ENCODE data around the gene FOSL2.

GRCh38 chr2:27762224-27762559 is 9.3 kb upstream of the MRPL33 start:
- RAMPAGE, total RNA, result no peak

DNA sequence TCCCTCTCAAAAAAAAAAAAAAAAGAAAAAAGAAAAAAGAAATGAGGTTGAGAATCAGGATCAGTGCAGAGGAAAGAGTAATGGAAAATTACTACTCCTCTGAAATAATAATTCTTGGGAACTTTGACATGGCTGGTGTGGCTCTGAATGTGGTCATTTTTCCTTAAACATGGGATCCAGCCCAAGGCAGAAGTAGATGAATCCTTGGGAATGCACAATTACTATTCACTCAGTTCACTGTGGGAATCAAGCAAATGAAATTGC is 8.8 kb upstream of the MRPL33 start:
- RAMPAGE, total RNA, result no peak

DNA sequence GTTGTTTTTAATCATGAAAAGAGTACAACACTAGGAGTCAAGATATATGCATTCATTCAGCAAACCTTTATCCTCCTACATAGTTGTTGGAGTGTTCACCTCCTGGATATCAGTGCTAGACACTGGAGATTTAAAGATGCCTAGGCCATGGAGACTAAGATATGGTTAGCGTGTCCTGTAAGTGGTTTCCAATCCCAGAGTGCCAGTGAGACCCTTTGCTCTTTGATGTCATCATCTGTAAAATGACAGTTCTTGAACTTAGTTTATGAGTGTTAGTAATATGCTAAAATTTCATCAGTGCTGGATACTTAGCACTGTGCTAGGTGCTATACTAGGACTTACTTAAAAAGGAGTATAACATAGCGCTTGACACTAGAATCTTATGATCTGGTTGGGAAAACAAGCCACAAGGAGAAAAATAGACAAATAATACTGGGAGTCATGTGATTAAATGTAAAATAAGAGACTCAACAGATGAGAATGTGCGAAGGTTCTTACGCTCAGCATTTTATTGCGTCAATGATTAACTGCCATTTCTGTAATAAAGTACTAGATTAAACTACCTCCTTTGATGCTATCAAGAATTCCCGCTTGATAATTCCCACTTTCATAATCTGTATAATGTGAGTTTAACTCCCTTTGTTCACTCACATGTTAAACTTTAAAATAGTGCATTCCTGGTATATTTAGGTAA is 31.5 kb downstream of the BABAM2 start:
- RAMPAGE, total RNA, result no peak

- RAMPAGE, total RNA, result no peak
Measured at GRCh38 chr2:27977813-27978528, 87.4 kb downstream of the BABAM2 start.

DNA sequence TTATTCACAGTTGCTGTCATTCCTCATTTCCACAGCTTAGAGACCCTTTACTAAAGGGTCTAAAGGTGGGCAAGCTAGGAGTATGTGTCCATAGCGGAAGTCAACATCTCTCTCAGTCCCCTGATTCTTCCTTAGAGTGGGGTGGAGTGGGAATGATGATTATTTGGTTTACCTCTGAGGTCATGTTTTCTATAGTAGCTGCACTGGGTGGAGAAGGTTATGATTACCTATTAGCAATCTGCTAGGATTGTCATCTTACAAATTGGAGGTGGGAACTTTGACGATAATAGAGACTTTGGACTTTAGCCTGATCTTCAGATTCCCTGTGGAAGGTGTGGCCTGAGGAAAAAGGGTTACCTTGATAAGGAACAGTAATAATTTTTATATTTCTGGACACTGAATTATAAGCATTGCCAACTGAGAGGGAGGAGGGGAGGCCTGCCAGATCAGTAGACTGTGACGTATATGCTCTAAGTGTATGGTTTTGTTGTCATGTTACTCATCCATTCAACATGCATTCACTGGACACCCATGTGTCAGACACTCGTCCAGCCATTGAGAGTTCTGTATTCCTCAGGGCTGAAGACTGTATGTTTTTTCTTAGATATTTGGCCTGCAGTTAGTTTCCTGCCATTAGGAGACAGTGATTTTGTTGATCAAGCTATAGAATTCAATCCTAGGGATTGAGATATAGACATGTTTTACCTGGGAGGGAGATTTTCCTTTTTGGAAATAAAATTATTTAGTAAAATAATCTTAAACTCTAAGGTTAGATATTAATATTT is 183.3 kb upstream of the FOSL2 start:
- RAMPAGE, total RNA, result no peak

DNA sequence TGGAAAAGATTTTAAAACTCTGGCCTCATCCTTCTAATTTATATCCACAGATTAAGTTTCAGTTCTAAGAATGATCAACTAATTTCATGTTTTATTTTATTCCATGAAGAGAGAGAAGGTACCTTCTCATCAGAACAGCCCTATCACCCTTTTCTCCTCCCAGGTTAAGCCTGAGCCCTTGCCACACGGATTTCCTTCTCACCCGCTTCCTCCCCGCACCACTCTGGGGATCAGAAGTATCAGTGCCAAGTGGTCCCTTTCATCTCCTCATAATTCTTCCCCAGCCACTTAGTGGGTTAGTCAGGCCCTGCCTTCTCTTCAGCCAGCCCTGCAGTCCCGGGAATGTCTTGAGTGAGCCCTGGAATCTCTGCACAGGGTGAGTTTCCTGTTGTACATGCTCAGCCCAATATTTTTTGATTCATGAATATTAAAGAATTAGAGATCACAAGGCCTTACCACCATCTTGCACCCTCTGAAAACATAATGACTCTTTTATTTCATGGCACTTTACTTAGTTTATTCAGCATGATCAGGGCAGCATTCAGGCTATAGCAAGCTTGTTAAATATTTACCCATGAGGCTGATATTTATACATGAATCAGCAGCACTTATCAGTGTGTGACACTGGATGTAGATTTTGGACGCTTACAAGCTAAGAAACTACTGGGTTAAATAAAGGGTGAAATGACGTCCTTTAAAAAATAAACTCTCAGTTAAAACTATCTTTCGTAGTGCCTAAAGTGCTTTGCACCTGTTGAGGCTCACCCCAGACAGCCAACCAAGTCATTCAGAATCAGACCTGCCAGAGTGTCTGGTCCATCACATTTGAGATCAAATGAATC is 159.5 kb upstream of the FOSL2 start:
- RAMPAGE, total RNA, result no peak

GRCh38 chr2:28355956-28356606 is 36.6 kb upstream of the FOSL2 start:
- RAMPAGE, total RNA, result no peak

DNA sequence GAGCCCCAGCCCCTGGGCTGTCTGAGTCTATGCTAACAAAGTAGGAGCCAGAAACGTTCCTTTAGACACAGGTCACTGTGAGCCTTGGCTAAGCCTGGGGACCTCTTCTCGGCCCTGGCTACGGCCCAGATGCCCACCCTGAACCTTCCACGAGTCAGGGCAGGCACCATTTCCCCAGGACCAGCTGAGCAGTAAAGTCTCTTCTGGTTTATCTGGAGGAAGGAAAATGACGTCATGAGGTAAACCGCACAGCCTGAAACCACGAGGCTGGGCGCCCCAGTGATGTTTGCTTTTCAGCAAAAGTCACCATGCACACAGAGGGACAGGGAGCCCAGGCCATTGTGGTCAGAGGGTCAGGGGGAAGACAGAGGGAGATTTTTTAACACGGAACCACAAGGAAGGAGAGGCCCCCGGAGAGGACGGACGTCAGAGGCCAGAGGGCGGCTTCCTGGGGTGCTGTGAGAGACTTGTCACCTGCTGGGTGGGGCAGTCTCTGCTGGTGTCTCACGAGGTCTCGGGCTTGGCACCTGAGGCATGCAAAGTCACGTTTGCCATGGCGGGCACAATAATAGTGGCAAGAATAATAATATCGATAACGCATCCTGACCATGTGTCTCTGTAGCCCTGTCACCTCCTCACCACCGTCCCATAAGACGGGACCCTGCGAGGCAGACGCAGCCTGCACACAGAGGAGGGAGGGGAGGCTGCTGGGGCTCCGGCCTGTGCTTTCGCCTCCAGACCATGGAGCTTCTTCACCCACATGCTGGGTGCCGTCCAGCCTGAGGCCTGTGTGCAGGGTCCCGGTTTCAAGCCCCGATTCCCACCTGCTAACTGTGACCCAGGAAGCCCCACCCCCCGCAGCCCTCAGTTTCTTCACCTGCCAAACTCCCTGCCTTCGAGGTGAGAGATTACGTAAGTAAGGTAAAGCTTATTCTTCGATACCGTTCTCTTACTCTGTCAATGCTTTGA is 33.2 kb upstream of the FOSL2 start:
- RAMPAGE, total RNA, result no peak

DNA sequence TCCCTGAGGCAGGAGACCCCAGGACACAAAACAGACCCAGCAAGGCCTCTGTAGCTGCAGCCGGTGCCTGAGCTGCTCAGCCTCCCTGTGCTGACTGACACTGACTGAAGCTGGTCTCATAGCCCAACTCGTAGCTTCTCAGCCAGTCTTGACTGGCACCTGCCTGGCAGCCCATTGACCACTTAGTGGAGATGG is 14.1 kb upstream of the FOSL2 start:
- RAMPAGE, total RNA, result no peak

DNA sequence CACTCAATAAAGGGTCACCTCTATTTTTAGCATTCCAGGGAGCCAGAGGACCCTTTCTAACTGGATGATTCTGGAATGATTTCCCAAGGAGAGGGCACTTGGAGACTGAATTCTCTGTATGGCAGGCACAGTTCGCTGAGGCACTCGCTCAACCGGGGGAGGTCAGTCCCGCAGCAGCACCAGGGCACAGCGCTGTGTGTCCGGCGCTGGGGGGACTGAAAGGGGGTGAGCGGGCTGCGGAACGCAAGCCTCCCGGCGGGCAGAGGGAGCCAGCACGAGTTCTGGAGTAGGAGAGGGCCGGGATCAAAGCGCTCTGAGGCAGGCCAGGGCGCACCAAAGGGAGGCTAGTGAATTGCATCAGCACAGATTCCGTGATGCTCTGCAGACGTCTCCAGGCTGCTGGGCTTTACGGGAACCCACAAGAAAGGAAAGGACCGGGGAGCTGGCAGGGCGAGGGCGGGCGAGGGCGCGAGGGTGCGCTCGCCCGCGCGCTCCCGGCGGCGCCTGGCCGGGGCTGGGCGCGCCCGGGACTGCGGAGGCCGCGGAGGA is 2.6 kb upstream of the FOSL2 start:
- RAMPAGE, total RNA, result no peak

GRCh38 chr2:28390514-28391187 is 2.0 kb upstream of the FOSL2 start:
- RAMPAGE, total RNA, result no peak

GRCh38 chr2:28392761-28393241 is at the start of gene FOSL2:
TSS of gene FOSL2 (plus strand) at chr2:28392858.
- RAMPAGE, total RNA, result no peak

DNA sequence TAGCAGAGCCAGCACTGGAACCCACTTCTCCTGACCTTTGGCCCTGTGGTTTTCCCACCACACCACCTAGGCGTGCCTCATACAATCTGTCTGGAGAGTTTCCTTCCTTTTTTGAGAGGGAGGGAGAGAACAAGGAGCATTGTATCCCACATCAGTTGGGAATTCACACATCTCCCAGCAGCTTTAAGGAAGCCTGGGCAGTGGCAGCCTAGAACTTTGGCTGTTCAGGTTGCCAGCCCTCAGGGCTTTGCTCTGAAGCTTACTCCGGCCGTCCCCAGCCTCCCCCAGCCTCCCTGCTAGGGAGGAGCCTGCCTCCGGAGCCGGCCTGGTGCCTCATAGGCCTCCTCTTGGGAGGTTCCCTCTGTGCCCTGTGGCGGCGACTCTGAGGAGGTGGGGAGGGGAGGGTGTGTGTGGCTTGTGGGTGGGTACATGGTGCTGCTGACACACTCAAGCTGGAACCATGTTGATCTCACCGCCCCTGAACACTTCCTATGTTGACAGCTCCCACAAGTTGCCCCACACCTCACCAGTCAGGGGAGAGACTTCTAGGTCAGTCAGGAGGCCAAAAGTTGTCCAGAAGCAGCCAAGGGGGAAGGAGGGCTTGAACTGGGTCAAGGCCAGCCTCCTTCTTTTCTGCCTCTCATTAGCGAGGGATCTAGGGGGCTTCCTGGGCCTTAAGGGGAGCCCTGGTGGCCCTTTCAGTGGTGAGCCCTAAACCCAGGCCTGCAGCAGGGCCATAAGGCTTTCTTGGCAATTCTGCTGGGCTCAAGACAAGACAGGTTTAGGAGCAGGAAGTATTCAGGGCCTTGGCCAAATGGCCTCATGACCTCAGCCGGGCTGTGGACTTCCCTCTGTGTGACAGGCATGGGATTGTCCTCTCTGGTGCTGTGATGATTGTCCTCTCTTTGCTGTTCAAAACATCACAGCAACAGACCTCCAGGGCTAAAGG is 14.1 kb downstream of the FOSL2 start:
- RAMPAGE, total RNA, result no peak

- RAMPAGE, total RNA, result no peak
Measured at GRCh38 chr2:28411525-28412863, 19.3 kb downstream of the FOSL2 start.

DNA sequence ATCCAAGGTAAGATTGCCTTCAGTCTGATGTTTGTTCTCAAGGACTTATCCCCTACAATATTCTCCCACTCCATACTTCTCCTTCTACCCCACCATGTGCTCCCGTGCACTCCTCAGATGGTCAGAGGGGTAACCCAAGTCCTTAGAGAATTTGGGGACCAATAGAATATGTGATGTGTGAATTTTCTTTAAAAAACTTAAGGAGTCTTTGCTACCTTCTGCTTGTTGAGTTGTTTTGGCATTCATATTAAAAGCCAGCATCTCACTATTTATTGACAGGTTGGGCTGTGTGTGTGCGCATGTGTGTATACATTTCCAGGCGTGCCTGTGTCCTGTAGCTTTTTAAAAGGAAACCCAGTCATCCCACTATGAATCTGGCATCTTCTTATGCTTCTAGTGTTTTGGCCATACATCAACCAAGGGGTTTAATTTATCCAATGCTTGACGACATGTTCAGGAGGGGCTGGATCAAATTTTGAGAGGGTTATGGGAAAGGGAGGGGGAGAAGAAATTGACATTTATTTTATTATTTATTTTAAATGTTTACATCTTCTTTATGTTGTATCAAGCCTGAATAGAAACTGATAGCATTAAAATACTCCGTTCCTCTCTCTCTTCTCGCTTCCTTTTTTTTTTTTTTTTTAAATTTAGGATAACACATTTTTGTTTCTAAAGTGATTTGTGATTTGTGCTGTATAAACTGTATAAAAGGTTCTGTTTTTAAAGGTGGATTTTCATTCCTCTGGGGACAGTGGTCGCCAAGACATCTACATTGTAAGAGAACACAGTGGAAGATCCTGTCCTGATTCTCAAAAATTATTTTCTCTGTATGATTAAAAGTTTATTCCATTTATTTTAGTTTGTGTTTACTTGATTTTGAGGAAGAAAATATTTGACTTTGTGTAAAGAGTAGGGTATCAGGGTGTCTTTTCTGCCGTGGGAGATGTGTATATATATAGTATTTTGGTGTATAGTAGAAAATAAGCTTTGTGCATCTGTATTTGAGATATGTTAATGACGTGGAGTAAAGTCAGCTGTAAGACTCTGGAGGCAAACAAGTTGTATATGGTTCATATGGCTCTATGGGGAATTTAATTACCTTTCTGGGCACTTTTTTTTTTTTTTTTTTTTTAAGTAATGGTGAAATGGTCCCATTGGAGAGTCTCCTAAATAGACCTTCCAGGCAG is 23.6 kb downstream of the FOSL2 start:
- RAMPAGE, total RNA, result no peak

GRCh38 chr2:28538928-28539511 is 43.2 kb downstream of the PLB1 start:
- RAMPAGE, total RNA, result no peak

GRCh38 chr2:28544044-28544296 is 48.1 kb downstream of the PLB1 start:
- RAMPAGE, total RNA, result no peak

GRCh38 chr2:28587731-28588795 is 92.2 kb downstream of the PLB1 start:
- RAMPAGE, total RNA, result no peak

GRCh38 chr2:28612210-28612531 is 116.3 kb downstream of the PLB1 start:
- RAMPAGE, total RNA, result no peak

DNA sequence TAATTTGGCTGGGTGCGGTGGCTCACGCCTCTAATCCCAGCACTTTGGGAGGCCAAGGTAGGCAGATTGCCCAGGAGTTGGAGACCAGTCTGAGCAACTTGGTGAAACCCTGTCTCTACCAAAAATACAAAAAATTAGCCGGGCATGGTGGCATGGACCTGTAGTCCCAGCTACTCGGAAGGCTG is 127.8 kb downstream of the PLB1 start:
- RAMPAGE, total RNA, result no peak

All from foreskin keratinocyte (primary cell).